PC-3 (cell line): ENCODE measurements around a stretch of chr5.

DNA sequence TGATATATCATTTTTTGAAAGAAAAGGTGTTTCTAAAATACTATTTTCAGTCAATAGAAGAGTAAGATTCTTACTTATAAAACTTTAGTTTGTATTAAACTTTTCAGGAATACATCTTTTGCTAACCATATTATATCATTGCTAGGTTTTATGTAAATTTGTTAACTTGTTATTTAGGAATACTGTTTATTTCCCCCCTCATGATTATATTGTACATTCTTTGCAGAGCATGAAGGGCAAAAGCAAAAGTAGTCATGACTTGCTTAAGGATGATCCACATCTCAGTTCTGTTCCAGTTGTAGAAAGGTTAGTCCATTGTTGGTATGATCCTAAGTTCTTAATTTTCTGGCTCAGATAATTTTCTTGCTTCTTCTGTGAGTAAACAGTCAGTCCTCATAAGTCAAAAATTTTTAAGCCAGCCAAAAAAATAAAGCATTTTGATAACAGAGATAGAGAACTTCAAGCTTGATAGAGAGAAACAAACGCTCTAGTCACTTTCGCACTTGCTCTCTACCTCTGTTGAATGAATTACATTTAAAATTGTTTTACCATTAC is 31.4 kb downstream of the CWC27 start:
- RAMPAGE, long total RNA, result no peak

- RAMPAGE, long total RNA, result no peak
Observed at GRCh38 chr5:64896302-64896723, 127.6 kb downstream of the CWC27 start.

DNA sequence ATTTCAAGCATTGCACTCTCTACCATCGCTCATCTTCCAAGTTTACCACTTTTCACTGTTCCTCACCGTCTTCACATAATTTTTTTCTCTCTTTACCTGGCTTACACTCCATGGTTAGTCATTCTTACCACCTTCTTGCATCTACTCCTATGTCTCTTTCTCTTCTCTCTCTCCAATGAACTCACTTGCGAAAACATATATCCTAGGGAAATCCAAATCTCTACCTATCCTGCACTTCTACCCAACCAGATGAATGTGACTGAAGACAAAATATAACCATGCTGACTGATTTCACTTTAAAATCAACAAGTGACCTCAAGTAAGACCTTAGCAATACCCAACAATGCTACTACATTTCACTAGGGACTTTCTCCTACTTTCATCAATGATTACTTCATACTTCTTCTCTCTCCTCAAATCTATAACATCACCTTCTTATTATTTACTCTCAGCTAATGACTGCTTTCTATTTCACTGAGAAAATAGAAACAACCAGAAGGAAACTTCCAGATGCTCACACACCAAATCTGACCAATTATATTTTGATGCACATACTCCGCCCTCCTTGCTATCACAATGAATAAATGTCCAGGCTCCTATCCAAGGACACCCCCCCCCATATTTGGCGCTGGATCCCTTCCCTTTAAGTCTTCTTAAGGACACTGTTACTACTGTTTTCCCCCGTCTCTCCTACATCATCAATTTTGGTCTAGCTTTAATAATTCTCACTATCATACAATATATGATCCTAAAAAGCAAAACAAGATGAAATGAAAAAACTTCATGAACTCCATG is 79.4 kb downstream of the ADAMTS6 start:
- RAMPAGE, long total RNA, result no peak

GRCh38 chr5:65660427-65661026 is 35.7 kb downstream of the SHLD3 start:
- RAMPAGE, long total RNA, result no peak

DNA sequence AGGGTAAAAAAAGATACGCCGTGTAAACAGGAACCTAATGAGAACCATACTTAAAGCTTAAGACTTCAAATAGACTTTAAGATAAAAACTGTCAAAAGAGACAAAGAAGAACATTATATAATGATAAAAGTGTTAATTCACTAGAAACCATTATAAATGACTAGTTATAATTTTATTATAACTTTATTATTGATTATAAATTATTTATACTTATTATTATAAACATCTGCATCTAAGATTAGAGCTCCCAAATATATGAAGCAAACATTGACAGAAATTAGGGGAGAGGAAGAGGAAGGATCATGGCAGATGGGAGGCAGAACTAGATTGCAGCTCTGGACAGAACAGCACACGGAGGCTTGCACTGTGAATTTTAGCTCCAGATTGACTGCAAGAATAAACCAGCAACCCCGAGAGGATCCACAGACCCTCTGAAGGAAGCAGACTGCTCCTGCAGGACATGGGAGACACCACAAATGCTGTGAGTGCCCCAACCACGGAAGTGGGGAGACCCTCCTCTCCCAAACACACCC is 44.0 kb upstream of the SREK1 start:
- RAMPAGE, long total RNA, result no peak

GRCh38 chr5:66163497-66164017 is 19.5 kb downstream of the SREK1 start:
- RAMPAGE, long total RNA, result no peak

- RAMPAGE, long total RNA, result no peak
Observed at GRCh38 chr5:66689479-66690407, 93.5 kb downstream of the MAST4 start.

DNA sequence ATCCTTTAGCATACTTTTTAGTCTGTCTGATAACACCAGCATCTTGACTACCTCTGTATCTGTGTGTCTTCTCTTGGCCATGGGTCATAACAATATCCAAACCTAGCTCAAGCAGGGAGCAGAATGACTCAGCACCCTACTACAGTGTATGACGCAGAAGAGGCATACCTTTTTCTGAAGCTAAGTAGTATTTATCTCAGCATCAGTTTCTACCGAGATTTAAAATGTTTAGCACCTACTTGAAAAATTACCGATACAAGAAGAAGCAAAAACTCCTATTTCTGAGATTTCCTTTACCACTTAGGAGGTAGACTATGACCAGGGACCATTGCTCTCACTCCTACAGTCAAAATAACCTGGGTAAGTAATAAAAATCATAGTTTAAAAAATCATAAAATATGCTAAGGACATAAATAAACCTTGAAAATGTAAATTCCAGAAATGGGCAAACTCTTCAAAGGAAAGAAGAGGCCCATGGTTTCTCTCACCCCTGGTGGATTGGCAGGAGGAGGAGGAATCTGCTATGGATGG is 286.5 kb downstream of the MAST4 start:
- RAMPAGE, long total RNA, result no peak

GRCh38 chr5:67050054-67051156 is 146.2 kb downstream of the CD180 start:
- RAMPAGE, long total RNA, result no peak

GRCh38 chr5:67066867-67067375 is 129.7 kb downstream of the CD180 start:
- RAMPAGE, long total RNA, result no peak

- RAMPAGE, long total RNA, result no peak
Observed at GRCh38 chr5:67156238-67156730, 40.3 kb downstream of the CD180 start.

DNA sequence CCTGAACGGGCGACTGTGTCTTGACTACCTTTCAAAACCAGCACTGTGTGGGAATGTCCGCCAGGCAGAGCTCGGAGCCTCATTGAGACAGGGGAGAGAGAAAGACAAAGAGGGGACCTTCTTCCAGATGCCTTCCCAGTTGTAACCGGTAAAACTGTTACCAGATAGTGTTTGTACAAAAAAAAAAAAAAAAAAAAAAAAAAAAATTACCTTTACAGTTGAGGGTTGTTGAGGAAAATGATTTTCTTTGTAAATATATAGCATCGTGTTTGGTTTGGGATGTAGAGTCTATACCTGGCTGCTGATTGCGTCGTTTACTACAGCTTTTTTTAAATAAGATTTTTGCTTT is 29.5 kb downstream of the CD180 start:
- RAMPAGE, long total RNA, result no peak

GRCh38 chr5:67257269-67257661 is 60.7 kb upstream of the CD180 start:
- RAMPAGE, long total RNA, result no peak

- RAMPAGE, long total RNA, result no peak
Observed at GRCh38 chr5:67549190-67549731, 352.7 kb upstream of the CD180 start.

- RAMPAGE, long total RNA, result no peak
Observed at GRCh38 chr5:67693727-67694715, 497.4 kb upstream of the CD180 start.

DNA sequence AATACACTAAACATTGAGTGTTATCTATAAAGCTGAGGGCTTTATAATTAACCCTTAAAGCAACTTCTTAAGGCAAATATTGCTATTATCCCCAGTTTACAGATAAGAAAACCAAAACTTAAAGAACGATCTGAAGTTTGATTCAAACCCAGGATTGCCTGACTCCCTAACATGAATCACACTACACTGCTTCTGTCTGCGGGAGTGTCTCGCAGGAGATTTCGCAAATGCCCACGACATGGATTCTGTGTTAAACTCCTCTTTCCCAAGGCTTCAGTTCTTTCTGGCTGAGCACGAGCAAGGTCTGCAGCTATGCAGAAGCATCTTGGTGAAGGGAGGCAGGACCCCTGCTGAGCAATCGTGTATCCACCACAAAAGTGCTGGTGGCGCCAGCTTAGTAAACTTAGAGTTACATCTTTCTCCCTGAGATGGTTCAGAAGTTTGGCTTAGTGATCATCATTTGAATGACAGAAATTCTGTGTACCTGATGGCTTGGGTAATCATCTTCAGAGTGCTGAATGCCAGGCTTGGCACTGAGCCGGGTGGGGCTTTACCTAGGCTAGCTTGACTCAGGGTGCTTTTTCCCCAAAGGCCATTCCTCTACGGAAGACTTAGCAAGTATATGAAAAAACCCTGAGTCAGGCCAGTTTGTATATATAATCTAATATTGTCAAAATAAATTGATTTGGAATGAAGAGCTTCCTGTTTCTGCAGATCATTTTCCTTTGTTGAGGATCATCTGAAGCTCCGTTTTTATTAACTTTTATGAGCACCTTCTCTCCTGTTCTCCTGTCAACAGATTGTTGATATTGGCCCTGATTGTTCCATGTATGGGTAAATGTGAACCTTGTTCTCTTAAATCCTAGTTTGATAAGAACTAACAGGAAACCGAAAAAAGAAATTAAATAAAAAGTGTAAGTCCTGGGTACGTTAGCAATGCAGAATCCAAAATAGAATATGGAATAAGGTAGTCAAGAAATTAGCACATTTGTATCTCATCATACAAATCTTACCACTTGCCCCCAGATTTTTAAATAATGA is 81.2 kb upstream of the PIK3R1 start:
- RAMPAGE, long total RNA, result no peak

DNA sequence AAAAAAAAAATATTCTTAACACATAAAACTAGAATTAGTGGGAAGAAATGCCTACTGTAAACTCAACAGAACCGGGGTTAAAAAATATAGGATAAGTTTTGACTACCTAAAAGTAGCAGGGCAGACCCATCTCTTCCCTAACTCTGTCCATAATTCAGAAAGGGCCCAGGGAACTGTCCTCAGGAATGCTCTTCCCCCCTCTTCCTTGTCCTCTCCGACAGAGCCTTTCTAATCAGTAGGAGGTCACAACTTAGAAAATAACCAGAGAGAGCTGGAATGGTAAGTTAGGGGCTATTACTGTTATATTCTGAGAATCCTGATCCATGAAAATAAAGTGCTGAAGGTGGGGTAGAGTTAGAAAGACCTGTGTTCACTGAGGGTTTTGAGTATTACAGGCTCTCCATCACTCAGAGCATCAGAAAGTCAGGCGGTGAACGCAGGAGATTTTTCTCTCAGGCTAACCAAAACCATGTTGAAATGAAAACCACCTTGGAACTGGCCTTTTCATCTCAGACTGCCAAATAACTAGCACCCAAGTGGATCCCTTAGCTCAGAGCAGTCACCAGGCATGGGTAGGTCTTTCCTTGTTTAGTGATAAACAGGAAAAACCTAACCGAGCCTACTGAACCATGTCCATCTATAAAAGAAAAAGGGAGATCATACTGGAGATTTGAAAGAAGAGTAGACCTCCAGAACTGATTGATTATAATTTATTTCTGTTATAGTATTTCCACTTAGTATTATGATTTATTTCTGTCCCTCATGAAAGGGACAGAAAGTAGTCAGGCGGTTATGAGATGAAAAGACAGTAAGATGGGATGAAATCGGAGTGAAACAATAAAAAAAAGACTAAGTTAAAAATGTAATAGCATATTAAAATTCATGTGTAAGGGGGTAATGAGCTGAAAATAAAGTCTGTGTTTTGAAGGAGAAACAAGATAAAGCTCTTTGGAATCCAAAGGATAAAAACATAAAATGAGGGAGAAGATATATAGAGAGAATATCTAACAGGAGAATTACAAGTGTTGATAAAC is 22.5 kb downstream of the PIK3R1 start:
- RAMPAGE, long total RNA, result no peak

- RAMPAGE, long total RNA, result no peak
Observed at GRCh38 chr5:68251744-68252522, 36.4 kb downstream of the PIK3R1 start.

GRCh38 chr5:68265230-68265807 is 49.8 kb downstream of the PIK3R1 start:
- RAMPAGE, long total RNA, result no peak

DNA sequence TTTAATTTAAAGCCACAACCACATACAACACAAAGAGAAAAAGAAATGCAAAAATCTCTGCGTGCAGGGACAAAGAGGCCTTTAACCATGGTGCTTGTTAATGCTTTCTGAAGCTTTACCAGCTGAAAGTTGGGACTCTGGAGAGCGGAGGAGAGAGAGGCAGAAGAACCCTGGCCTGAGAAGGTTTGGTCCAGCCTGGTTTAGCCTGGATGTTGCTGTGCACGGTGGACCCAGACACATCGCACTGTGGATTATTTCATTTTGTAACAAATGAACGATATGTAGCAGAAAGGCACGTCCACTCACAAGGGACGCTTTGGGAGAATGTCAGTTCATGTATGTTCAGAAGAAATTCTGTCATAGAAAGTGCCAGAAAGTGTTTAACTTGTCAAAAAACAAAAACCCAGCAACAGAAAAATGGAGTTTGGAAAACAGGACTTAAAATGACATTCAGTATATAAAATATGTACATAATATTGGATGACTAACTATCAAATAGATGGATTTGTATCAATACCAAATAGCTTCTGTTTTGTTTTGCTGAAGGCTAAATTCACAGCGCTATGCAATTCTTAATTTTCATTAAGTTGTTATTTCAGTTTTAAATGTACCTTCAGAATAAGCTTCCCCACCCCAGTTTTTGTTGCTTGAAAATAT is 82.4 kb downstream of the PIK3R1 start:
- RAMPAGE, long total RNA, result no peak